Gastroesophageal sphincter (tissue), 4 donors: ENCODE measurements around the gene KCNJ6.

GRCh38 chr21:36230210-36231050, 73.8 kb downstream of the DOP1B start:
- PRO-cap = no peak
- RAMPAGE, long total RNA, 4 experiments = no peak in any of the 4 experiments

DNA sequence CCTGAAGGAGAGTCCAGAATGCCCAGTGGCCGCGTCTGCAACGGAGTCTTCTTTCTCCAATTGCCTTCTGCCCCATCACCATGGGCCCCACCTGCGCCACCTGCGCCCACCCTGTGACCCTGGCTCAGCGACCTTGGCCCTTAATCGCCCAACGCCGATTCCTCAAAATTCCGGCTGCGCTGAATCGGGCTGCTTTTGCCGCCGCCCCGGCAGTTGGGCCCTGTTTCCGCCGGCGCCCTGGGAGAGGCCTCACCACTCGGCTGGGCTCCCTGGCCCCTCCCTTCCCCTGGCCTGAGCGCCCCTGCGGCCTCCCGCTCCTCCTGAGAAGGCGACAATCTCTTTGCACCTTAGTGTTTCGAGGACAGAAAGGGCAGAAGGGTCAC, 730 bp upstream of the SIM2 start:
- PRO-cap = no peak
- RAMPAGE, long total RNA, 4 experiments = no peak in any of the 4 experiments

GRCh38 chr21:36710268-36711070, 11.6 kb downstream of the SIM2 start:
- PRO-cap = no peak
- RAMPAGE, long total RNA, 4 experiments = no peak in any of the 4 experiments

GRCh38 chr21:37060077-37060835, 12.6 kb downstream of the PIGP start:
- PRO-cap = no peak
- RAMPAGE, long total RNA, 4 experiments = no peak in any of the 4 experiments

DNA sequence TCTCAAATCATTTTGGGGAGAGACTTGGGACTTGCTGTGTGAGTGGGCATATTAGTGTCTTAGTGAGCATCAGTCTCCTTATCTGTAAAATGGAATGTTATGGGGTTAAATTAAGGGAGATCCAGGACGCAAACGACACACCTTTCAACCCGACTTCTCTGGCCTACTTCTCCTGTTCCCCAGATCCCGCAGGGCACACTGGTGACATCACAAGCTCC, 1.2 kb downstream of the PIGP start:
- PRO-cap = bidirectional peak, plus-strand start outside the sequence, minus-strand start at position 200 of the sequence
- RAMPAGE, long total RNA, 4 experiments = no peak in any of the 4 experiments

DNA sequence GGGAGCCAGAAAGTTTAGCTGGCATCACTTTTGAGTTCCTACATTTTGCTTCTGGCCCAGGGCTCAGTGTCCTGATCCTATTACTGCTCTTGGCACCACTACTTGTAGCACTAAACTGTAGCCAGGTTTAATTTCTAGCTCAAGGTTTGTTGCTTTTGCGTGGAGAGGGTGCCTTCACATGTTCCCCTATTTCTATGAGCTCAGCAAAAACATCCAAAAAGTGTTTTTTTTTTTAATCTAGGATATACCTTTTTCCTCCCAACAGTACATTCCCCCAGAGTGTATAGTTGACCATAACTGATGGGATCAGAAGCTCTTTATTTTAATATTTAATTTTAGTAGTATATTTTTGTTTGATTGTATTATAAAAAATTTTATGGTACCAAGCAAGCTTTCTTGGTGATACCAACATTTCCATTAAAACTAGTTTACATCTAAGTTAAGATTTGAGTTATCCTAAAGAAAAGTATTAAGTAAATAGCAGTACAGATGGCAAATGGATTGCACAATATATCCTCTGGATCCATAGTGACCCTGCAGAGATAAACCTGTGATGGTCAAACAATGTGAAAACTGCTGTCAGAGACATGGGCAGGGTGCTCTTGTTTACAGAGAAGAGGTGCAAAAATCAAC, 9.6 kb downstream of the TTC3 start:
- PRO-cap = no peak
- RAMPAGE, long total RNA, 4 experiments = no peak in any of the 4 experiments

DNA sequence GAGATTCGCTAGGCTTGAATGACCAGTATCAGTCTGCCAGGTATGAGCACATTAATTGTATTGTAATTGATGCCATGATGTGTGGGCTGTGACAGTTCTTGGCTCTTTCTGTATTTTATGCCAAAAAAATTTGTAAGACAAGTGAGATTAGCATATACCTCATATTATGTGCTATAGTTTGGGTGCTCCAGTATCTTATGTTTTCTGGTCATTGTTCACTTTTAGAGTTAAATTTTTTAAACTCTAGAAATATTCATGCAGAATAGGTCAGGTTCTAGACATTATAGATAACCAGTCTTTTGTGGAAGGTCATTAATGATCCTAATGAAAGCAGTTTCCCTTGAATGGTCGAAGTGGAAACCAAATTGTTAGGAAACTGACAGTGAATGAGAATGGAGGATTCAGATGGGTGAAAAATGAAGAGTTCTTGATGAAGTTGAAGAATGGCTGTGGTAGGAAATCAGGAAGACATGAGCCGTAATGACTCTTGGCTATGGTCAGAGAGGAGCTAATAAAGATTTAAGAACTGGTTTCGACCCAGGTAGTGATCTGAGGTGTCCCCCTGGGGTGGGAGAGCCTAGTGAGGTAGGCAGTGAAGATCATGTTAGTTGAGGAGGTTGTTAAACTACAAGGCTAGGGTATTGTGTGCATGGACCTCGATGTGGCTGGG, 12.2 kb downstream of the TTC3 start:
- PRO-cap = no peak
- RAMPAGE, long total RNA, 4 experiments = no peak in any of the 4 experiments

DNA sequence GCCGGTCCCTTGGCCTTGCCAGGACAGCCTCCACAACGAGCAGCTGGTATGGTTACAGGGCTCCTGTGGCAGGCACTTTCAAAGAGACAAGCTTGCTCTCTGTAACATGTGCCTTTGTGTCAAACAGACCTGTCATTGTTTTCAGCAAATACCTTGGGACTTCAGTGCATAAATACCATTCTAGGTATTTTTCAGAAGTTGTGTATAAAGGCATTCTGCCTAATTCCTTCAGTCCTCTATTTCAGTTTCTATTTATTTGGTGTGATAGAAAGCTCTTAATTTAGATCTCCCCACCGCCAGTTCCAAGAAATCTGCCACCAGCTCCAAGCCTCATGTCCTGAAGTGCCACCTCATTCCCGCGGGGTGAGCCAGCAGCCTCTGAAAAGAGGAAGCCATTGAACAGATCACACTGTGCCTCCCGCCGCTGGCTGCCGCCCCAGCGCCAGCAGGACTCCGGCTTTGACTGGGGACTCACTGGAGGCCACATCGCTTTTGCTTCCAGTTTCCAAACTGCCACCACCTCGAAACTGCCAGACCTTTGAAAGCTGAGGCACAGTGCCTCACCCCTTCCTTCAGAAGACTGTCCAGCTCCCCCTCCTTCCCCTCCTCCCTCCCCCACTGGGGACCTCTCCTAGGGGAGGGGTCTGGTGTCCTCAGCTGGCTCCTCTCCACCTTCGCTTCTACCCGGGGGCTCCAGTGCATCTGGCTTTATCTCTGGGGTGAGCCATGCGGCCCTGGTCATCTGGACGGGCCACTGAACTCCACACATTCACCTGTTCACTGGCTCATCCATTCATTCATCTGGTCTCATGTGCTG, 59.1 kb downstream of the VPS26C start:
- PRO-cap = no peak
- RAMPAGE, long total RNA, 4 experiments = no peak in any of the 4 experiments

DNA sequence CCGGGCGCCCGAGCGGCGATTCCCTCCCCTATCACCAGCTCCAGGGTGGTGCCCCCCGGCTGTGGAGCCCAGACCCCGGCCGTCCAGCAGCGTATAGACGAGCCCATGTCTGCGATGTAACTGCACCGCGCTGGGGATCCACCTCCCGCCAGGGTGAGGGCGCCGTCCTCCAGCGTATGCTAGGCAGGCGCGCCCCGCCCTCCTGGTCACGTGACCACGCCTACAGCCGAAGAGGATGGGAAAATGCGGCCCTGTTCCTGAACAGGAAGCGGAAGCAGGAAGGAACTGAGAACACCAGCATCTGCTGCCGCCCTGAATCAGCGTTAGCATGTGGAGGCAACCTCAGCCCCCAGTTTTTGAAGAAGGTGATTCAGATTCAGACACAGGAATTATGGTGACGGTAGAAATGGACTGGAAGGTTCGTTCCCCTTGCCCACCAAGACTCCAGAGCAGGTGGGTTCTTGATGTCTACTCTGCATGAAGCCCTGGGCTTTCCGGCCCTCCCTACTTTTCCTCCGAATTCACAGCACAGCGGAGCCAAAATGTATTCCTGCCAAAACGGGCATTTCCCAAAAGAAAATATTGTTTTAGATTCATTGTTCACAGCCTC, 45.9 kb downstream of the VPS26C start:
- PRO-cap = bidirectional peak, plus-strand start at position 300 of the sequence, minus-strand start at position 204 of the sequence
- RAMPAGE, long total RNA, 4 experiments = start-site peak on the plus strand in 1 of 4 experiments, centred at position 277 of the sequence, 23 reads per replicate

DNA sequence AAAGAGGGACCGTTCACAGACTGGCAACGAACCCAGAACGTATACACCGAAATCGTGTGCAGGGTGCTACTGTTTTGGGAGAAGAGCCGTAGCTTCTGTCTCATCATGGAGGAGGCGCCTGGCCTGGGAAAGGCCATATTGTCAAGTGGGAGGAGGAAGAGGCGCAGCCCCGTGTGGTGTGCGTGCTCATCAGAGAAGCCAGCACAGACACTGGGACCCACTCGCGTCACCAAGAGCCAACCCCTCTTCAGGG, 23.9 kb downstream of the VPS26C start:
- PRO-cap = no peak
- RAMPAGE, long total RNA, 4 experiments = no peak in any of the 4 experiments

DNA sequence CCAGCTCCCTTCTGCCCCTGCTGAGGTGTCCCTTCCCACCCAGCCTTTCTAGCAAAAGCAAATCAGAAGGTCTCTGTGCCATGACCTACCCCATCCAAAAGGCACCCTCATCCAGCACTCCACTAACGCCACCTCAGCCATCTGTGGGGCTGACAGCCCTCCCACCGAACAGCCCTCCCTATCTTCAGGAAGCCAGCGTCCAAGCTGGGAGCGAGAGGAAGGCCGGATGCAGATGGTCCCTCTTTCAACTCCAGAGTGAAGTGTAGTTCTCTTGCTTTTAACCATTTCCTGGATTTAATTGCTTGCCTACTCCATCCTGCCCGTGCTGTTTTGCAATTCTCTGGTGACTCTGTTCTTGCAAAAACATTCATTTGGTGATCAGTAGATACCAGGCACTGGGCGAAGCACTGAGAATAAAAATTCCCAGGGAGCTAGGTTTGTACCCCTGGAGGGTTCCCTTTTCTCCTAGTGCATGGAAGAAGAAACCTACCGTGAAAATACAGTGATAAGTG, 8.2 kb upstream of the DYRK1A start:
- PRO-cap = no peak
- RAMPAGE, long total RNA, 4 experiments = no peak in any of the 4 experiments

- PRO-cap = no peak
- RAMPAGE, long total RNA, 4 experiments = no peak in any of the 4 experiments
Observed at GRCh38 chr21:37383733-37384243, 17.2 kb downstream of the DYRK1A start.

- PRO-cap = no peak
- RAMPAGE, long total RNA, 4 experiments = no peak in any of the 4 experiments
Observed at GRCh38 chr21:37392497-37393049, 26.0 kb downstream of the DYRK1A start.

GRCh38 chr21:37513784-37514644, 147.4 kb downstream of the DYRK1A start:
- PRO-cap = no peak
- RAMPAGE, long total RNA, 4 experiments = no peak in any of the 4 experiments

GRCh38 chr21:37751142-37751798, 165.0 kb downstream of the KCNJ6 start:
- PRO-cap = no peak
- RAMPAGE, long total RNA, 4 experiments = no peak in any of the 4 experiments

DNA sequence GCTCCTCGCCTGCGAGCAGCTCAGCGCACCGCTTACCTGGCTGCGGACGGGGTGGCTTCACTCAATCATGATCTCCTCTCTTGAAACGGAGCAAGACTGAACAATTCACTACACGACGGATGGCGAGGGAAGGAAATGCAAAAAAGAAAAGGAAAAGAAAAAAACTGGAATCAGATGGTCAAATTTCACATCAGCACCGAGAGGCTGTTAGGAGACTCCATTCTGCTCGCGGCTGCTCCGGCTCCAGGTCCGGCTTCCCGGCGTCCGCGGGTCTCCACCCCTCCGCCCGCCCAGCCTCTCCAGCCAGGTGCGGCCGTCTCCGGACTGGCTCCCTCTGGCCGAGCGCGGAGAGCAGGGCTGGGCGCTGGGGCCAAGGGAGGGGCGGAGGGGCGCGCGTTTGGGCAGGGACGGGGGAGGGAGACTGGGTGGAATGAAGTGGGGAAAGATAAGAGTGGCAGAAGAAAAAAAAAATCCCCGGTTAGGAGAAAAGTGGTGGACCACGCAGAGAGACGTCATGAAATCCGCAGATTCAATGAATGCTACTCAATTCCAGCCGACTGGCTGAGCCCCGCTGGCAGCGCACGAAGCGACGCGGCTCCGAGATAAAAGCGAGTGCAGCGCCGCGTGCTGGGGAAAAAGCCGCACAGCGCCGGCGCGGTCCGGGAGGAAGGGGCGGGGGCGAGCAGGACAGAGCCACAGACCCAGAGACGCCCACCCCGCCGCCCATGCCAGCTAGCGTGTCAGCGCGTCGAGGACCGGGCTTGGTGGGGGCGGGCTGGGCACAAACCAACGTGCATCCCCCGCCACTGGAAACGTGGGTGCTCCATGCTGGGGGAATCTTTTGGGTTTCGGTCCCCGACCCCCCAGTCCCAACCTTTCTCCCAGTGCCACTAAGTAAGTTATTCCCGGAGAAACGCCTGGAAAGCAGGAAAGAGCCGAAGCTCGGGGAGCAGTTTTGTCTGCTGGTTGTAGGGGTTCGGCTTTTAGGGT, at the start of gene KCNJ6:
KCNJ6 (minus strand) TSS at position 610 of the 990 bp plus-strand sequence.
- PRO-cap = no peak
- RAMPAGE, long total RNA, 4 experiments = no peak in any of the 4 experiments

DNA sequence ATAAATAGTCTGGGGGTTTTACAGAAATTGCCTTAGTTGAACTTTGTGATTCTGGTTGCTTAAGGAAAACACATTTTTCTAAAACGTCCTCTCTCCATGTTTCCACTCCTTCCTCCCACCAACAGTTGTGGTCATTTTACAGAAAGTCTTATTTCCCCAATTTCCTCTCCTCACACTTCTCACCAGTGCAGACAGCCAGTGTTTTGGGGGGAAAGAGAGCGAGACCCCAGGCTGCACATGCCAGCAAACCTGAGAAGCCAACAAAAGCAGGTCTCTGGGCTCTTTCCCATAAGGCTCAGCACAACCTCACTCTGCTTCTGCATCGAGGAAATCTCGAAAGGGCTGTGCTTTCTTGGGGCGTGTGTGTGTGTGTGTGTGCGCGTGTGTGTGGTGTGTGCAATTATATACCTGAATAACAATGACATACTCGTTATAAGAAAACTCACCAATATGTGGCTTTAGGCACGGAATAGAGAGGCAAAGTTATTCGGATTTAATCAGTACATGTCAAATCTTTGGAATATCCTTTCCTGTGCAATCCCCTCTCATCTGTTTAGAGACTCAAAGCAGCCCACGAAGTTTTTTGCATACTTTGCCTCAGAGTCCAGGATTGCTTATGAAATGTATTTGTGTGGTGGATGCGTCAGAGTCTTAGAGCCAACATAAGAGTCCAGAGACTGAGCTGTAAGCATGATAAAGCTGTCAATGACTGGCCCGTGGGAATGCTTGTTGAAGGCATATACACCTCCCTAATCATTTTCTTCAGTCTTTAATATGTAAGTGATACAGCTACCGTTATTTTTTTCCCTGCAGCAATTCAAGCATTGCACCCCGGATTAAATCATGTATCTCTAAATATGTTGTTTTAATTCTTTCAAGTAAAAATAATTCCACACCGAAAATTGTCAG, 2.1 kb downstream of the KCNJ15 start:
- PRO-cap = no peak
- RAMPAGE, long total RNA, 4 experiments = no peak in any of the 4 experiments

GRCh38 chr21:38448573-38448914, 49.7 kb downstream of the ERG start:
- PRO-cap = no peak
- RAMPAGE, long total RNA, 4 experiments = no peak in any of the 4 experiments

- PRO-cap = no peak
- RAMPAGE, long total RNA, 4 experiments = no peak in any of the 4 experiments
Observed at GRCh38 chr21:38740258-38740479, 65.6 kb upstream of the ETS2 start.

GRCh38 chr21:38817744-38818846, 12.4 kb downstream of the ETS2 start:
- PRO-cap = unidirectional peak, plus-strand start at chr21:38817978
- RAMPAGE, long total RNA, 4 experiments = no peak in any of the 4 experiments